Skin of body (tissue), 2 donors: ENCODE measurements around the genes JMJD7 and SPTBN5.

DNA sequence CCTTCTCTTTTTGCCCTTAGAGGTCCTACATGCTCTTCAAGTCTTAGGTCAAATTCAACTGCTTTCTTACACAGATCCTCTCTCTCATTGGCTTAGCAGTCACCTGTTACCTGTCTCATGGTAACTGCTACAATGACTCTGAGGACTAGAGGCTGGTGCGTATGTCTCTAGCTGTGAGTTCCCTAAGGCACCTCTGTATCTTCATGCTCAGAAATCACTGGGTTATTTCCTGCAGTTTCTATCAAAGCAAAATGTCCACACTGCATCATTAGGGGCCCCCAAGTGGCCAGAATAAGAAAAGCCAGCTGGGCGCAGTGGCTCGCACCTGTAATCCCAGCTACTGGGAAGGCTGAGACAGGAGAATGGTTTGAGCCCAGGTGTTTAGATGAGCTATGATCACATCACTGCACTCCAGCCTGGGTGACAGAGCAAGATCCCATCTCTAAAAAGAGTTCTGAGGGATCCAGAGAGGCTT is 2.5 kb upstream of the VPS18 start:
- RAMPAGE, long total RNA, result no peak

DNA sequence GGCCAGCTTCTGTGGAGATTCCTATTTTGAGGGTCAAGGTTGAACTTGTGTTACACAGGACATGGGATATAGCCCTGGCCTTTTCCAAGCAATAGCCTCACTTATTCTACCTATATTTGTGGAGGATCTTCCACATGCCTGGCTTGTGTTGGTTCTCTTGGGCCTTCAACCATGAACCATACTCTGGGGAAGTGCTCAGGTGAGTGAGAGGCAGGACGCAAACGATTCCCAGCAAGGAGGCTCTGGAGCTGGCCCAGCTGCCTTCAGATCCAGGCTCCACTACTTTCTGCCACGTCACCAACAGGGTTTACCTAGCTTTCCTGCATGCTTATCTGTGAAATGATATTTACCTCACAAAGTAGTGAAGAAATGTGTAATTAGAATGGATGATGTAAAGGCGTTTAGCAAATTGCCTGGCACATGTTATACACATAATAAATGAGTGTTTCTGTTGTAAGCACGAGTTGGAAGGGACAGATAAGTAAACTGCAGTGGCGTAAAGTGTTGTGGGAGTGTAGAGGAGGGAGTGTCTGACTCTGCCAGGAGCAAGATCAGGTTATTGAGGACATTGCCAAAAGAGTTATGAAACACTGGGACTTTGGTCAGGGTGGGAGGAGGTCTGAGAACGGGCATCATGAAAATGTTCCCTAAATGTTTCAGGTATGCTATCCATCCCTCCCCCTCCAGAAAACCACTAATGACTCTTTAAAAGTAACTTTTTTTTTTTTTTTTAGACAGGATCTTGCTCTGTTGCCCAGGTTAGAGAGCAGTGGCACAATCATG is 3.5 kb upstream of the CHAC1 start:
- RAMPAGE, long total RNA, result no peak

GRCh38 chr15:40952242-40953349 is 675 bp upstream of the CHAC1 start:
- RAMPAGE, long total RNA, result no peak

GRCh38 chr15:40955106-40955445 is 1.8 kb downstream of the CHAC1 start:
- RAMPAGE, long total RNA, result no peak

DNA sequence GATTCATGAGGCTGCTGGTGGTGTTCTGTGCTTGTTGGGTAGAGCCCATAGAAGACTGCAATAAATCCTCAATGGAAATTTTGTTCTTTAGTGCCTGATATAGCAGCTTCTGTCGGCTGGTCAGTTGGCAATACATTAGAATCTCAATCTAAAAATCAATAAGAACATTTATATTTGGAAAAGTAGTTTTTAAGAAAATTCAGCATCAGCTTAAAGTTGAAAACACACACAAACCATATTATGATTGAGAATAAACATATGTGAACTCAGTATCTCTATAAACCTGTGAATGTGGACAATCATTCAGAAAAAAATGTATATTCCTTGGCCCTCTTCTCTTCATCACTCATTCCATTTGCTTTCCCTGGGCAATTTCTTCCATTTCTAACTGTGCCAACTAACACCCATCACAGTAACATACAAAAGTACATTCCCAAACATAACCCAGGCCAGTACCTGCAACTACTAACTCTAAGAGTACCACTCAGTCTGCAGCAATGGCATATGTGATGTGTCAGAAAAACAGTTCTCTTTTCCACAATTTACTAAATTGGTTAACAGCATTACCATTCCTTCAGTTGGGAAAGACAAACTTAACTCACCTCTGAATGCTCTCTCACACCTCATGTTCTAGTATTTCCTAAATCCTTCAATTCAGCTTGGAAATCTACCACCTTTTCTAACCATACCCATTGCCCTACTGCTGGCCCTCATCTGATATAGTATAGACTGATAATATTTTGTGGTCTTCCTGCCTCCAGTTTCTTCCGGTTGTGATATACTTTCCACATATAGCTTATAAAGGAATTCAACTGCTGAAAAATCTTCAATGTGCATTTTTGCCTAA is 65.9 kb downstream of the INO80 start:
- RAMPAGE, long total RNA, result no peak

- RAMPAGE, long total RNA, result no peak
Measured at GRCh38 chr15:41284458-41284934, 47.9 kb downstream of the OIP5 start.

GRCh38 chr15:41443323-41443660 is 26.4 kb downstream of the RTF1 start:
- RAMPAGE, long total RNA, result no peak

DNA sequence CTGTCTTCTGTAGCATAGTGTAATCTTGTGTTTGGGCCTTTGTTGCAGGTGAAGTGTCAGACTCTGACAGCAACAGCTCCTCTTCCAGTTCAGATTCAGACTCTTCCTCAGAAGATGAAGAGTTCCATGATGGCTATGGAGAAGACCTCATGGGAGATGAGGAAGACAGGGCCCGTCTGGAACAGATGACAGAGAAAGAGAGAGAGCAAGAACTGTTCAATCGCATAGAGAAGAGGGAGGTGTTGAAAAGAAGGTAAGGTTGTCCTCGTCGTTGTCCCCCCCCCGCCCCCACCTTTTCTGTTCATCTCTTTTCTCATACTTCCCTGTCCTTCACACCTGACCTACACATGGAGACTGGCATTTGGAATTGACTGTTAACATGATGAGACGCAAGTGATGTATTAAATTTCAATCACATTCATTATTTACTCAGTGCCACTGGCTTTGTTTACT is 36.0 kb upstream of the ITPKA start:
- RAMPAGE, long total RNA, result no peak

DNA sequence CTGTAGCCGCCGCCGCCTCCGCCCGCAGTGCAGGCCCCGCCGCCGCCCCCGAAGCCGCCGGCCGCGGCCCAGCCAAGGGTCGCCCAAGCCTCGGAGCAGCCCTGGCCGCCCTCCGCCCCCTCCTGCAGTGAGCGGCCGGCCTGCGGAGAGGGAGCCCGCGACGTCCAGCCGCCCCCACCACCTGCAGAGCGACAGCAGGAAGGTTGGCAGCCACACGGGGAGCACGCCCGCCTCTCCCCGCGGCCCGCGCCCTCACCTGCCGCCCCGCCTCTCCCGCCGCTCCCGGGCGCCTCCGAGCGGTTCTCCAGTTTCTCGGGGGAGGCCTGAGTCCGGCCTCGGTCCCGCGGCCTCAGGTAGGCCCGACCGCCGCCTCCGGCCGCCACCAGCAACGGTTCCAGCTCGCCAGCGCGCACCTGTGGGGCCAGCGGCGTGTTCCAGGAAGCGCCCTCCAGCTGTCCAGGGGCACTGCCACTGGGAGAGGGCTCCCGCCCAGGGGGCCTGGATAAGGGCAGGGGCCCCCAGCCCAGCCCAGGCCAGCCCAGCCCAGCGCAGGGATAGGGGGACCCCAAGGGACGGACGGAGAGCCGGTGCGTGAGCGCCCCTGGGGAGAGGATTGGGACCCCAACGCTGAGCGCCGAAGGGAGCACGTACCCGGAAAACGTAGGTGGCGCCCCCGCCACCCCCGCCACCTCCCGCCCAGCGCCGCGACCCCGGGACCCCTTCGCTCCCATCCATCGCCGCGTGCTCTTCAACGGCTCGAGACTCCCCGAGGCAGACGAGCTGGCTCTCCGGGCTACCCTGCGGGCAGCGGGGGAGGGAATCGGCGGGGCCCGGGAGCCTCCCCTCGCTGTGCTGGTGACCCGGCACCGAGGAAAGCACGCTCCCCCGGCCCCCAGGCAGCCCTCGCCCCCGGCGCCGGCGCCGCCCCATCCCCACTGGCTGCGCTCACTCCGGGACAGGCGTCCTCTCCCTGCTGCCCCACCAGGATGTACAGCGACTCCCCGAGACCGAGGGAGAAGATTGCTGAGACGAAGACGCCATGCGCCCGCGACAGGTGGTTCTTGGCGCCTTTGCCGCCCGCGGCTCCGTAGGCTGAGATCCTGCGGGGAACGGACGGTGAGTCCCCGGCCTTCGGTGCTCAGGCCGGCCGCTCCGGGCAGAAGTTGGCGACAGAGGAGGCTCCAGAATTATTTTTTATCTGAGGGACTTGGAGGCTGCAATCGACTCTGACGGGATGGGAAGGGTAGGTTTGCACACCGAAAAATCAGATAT is 2.0 kb downstream of the LTK start:
- RAMPAGE, long total RNA, result no peak

GRCh38 chr15:41564048-41565369 is 5.5 kb downstream of the TYRO3 start:
- RAMPAGE, long total RNA, result no peak

DNA sequence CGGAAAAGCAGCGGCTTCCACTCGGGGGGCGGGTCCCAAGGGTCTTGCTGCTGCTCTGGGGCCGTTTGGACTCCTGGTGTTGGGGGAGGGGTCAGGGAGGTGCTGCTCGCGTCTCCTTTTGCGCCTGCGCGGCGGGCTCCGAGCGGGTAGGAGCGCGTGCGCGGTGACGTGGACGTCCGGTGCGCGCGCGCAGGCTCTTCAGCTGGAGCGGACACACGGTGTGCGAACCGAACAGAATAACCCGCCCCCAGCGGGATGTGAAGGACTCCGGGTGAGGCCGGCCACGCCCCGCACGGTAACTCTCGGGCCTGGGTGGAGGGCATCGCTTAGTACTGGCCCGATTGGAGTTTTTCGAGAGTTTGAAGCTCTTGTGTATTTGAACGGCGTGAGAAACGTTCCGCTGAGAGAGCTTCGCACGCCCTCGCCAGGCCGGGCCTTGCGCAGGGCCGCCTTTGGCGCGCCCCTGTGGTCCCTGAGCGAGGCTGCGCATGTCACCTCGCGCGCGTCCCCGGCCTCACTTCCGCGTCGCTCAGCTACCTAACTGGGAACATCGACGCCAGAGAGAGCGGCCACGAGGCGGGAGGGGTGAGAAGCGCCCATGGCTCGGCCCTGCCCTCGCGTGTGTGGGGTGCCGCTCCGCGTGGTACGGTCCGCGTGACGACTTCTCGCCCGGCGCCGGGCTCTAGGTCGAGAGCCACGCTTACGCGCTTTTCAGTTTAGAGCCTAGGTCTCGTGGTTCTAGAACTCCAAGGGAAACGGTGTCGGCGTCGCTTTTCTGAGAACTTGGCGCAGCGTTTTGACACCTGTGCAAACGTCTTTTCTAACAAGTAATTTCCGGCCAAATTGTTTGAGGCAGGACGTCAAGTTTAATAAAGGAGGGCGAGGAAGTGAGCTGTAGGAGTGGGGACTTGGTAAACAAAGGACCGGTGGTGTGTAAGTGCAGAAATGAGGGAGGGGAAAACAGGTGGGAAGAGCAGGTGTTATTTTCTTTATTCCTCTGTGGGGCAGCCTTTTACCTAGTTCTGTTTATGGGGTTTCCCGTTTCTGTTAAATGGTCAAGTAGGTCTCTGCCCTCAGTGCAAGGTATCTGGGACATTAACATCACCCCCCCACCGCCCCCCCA is 101.6 kb downstream of the TYRO3 start:
- RAMPAGE, long total RNA, result no peak

- RAMPAGE, long total RNA, result no peak
Measured at GRCh38 chr15:41790877-41791795, 16.9 kb downstream of the MAPKBP1 start.

DNA sequence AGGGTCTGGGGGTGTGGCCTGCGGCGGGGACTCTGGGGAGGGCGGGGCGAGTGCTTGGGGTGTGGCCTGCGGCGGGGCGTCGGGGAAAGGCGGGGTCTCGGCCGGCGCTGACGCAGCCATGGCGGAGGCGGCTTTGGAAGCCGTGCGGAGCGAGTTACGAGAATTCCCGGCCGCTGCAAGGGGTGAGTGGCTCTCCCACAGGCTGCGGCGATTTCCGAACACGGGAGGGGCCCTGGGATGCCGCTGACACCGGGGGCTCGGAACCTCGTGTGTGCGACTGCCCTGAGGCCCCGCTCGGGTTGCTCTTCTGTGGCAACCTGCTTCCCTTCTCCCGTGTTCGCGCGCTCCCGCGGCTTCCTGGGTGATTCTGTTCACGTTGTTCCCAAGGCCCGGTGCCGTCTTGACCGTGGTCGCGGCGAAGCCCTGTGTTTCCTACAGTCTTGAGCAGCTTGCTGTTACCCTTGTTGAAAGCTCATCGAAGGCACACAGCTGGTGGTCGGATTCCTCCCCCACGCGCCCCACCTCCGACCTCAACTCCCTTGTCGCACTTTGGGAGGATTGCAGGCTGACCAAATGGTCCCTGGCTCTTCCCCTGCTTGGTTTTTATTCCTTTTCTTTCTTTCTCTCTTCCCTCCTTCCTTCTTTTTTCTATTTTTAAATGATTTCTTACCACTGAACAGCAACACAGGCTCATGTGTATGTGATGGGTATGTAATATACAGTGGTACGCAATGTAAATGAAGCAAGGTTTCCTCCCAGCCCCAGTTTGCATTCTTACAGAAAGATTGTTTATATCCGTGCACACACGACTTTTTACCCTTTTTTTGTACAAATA is at the start of gene JMJD7:
Gene JMJD7 (plus strand): TSS at position 86 of the 835 bp plus-strand sequence.
- RAMPAGE, long total RNA, result no peak

- RAMPAGE, long total RNA, result no peak
Measured at GRCh38 chr15:41881401-41882483, 12.1 kb downstream of the SPTBN5 start.

GRCh38 chr15:41893746-41894483 is at the start of gene SPTBN5:
Gene SPTBN5 (minus strand): TSS chr15:41894053.
- RAMPAGE, long total RNA, result no peak

DNA sequence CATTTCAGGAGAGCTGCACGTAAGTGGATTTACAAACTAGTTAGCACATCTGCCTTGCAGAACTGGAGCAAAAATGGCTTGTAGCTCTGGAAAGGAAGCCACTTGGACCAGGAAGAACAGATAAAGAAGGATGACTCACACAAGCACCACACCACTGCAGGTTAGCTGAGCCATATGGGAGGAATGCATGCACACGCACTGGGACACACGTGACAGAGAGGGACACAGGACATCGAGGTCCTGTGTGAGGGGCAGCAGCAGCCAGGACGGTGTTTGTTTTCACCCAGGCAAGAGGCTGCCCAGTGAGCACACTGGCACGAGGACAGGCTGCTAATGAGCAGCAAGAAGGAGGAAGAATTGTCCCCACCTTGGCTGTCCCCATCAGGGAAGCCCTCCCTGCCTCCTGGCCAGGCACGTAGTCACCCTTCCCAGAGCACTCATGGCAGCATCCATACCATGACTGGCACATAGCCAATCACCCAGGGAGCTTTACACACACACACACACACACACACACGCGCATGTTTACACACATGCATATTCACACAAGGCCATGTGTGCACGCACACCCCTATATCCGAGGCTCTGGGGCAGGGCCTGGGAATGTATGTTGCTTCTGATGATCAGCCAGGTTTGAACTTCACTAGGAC is 24.0 kb upstream of the SPTBN5 start:
- RAMPAGE, long total RNA, result no peak

GRCh38 chr15:41932860-41933399 is 39.1 kb upstream of the SPTBN5 start:
- RAMPAGE, long total RNA, result no peak

- RAMPAGE, long total RNA, result no peak
Measured at GRCh38 chr15:41936499-41937605, 35.5 kb downstream of the EHD4 start.

- RAMPAGE, long total RNA, result no peak
Measured at GRCh38 chr15:41944916-41945727, 27.2 kb downstream of the EHD4 start.

DNA sequence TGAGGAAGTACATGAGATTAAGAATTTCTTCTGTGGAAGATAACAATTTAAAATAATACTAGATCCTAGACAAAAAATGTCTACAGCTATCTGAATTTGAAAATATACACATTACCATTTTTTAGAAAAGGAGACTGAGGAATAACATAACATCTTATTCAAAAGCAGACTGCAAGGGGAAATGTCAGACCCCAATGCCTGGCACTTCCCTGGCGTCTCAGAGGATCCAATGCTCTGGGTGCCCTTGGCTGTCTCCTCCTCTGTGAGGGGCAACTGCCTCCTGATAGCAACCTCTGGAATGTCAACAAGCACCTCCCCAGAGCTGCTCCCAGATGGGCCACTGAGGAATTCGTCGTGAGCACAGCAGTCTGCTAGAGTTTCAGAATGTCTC is 22.7 kb downstream of the EHD4 start:
- RAMPAGE, long total RNA, result no peak